REH cell (cell line): ENCODE measurements around a stretch of chr11.

GRCh38 chr11:12781667-12782427, 107.6 kb downstream of the TEAD1 start:
- PRO-cap, result no peak

GRCh38 chr11:12816005-12816626, 141.9 kb downstream of the TEAD1 start:
- PRO-cap, result no peak

DNA sequence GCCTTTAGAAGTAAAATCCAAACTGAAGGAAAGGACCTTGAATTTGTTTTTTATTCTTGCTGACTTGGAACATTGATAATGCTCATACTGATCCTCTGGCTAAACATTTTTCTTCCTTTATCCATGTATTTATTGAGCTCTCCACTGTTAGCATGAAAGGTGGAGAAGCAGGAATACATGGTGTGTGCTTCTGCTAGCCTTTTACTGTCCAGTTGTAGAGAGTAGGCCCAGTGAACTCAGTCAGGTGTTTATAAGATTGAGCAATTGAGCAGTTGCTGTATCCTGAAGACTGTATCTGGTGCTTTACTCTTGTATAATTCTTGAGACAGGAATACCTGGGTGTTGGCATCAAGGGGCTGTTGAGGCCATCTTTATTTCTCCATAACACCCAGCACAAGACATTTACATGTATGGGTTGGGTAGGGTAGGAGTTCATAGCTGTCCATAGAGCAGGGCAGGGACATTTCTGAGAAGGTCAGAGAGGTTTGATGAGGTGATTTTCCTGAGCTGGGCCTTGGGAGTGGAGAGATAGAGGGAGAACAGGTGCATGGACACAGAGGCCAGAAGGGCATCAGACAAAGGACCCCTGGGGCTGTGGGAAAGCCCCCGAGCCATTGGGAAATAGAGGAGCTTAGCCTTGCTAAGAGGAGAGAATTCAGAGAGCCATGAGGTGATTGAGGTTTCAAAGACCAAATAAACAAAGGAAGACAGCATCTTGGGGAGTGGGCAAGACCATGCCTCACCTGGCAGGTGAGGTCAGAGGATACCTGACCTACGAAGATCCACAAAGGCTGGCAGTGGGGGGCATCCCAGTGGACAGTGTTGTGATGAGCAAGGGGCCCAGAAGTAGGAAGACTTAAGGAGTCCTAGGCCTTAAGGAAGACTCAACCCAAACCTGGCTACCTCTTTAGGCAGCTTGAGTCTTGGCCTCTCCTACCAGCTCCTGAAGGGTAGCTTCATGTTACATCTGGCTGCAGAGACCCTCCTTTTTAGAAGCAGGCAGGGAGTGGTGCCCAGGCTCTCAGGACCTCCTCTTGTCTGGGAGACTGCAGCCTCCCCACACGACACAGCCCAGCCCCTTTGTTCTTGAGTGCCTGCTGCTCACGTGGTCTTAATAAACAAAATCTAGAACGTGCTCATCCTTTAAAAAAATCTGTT, 155.7 kb downstream of the TEAD1 start:
- PRO-cap, result no peak

DNA sequence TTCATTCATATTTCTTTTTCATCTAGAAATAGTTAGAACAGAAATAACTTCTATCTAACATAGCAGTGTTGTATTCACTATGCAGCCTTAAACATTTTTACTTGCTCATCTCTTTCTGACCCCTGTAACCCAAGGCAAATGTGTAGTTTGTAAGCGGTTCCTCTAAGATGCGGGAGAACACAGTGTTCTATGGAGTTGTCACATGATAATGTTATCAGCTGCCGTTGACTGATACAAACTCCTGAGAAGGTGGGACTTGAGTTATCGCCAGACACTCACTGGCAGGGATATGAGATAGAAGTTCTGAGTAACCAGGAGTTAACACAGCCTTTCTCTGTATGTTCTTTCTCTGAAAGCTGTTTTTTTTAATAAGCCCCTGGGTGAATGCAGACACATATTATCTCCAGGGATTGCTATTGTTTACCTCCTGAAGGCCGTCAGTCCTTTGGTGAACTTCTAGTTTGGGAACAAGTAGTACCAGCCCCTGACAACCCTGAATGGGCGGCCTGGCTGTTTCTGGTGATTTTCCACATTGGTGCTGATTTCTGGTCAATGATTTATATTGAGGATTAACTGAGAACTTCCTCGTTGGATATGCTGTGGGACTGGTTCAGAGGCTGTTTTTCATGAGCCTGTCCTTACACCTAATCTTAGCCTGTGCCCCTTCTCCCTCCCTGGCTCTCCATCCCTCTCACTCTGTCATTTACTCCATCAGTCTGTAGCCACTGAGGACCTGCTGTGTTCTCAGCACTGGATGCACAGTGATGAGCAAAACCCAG, 155.3 kb upstream of the RASSF10 start:
- PRO-cap, result no peak

DNA sequence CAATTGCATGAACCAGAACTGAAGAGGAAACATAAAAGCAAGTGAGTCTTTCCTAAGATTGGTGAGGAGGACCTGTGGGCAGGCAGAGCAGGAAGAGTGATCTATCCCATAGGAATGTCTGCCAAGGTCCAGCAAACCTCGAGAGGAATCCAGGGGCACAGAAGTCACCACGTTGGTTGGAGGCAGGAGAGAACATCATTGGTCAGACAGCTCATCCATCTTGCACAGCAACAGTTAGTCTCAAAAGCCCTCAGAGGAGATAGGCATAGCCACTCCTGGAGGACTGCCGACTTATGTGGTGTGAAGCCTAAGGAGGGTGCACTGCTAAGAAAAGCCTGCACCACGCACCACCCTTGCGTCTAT, 109.0 kb downstream of the RASSF10 start:
- PRO-cap, result no peak

DNA sequence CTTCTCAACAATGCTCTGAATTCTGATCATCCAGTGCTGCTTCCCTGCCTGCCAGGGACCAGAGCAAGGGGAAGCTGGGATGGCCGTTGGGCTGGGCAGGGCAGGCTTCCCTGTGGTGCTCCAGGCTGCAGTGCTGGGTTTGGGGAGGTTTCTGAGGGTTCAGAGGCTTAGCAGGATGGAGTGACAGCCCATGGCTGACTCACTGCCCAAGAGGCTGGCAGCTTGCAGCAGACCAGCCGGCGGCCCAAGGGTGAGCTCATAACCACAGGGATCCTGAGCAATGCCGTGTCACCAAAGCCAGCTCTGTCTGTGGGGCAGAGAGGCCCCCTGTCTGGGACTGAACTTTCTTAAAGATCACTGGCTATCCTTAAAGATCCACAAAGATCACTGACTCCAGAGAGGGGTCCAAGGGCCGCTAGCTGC, 61.2 kb upstream of the BMAL1 start:
- PRO-cap, result no peak

GRCh38 chr11:13276461-13277570, 774 bp upstream of the BMAL1 start:
- PRO-cap, result bidirectional peak, plus-strand start at chr11:13277814, minus-strand start at chr11:13277403

- PRO-cap, result no peak
Observed at GRCh38 chr11:13305998-13306221, 28.3 kb downstream of the BMAL1 start.

DNA sequence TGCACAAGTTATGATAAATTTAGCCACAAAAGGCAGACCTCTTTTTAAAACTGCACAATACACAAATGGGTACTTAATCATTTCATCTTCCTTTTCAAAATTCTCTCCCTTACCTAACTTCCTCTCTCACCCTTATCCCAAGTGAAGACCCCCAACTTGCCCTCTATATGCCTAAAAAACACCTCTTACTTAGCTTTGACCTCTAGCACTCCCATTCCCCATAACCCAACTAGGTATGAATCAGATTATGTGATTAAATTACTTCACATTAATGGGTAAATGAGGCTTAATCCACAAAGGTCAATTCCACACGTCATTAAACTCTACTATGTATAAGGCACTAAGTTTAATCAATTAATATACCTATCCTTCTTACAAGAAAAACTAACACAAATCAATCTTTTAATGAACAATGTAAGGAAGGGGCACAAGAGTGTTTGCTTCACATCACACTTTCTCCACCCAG, 2.8 kb downstream of the BTBD10 start:
- PRO-cap, result no peak

DNA sequence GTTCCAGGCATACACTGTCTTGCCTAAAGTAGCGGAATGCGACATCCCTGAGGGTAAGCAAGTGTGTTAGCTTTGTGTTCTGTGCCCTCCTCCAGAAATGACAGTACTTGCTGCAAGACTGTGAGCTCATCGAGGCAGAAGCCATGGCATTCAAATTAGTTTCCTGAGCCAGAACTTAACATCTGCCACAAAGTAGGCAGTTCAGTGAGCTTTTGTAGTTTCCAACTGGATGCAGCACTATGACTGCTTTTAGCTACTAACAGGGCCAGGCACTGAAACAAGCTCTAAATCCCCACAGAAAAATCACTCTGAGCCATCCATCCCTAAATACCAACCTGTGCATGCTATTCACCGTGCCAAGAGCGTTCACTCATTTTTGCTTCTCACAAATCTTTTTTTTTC, 1.2 kb upstream of the FAR1 start:
- PRO-cap, result no peak

- PRO-cap, result bidirectional peak, plus-strand start at chr11:13924280, minus-strand start at chr11:13924179
Observed at GRCh38 chr11:13923772-13924578, 38.5 kb upstream of the SPON1 start.

GRCh38 chr11:14271229-14272073, 87.5 kb downstream of the RRAS2 start:
- PRO-cap, result unidirectional peak, minus-strand start at chr11:14271295

DNA sequence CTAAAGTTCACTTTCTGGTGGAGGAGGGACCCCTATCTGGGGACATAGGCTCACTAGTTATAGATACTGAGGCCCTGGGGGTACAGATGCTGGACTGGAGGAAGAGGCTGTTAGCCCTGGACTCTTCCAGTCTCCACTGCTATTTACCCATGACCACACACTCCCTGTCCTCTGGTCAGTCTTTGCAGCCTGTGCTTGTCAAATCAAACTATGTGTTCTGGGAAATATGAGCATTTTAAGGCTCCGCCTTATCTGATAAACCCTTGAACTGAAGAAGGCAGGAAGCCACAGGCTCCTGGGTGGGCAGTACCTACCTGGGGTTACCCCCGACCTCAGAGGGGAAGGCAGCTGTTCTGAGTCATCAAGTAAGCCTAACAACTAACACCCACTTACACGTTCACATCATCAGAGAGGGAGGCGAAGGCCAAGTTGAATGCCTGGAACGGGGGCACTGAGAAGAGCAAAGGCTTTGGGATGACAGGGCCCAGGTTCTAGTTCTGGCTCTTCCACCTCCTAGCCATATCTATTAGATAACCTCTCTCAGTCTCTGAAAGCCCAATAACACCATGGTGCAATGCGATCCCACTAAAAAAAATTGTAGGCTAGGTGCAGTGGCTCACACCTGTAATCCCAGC, 56.2 kb upstream of the RRAS2 start:
- PRO-cap, result no peak

DNA sequence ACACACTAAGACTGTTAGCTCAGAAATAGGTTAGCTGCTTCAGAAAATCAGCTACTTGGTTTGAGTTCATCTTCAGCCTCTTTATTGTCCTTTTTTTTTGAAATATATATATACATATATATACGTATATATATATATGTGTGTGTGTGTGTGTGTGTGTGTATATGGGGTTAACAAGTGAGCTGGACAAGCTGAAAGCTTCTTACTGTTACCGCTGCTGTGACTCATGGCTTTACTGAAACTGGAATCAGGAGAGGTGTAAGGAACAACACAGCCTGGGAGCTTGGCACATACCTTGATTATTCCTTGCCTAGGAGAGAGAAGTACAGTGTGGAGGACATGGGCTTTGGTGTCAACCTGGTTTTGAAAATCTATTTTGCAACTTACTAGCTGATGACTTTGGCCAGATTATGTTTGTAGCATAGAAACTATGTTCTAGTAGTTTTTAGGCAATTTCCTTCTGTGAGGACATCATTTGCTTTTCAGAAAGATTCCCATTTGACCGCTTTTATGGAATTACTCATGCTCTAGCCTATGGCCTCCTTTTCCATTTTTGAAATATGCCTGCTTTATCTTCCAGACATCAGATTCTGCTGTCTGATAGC, 25.9 kb upstream of the PDE3B start:
- PRO-cap, result no peak

DNA sequence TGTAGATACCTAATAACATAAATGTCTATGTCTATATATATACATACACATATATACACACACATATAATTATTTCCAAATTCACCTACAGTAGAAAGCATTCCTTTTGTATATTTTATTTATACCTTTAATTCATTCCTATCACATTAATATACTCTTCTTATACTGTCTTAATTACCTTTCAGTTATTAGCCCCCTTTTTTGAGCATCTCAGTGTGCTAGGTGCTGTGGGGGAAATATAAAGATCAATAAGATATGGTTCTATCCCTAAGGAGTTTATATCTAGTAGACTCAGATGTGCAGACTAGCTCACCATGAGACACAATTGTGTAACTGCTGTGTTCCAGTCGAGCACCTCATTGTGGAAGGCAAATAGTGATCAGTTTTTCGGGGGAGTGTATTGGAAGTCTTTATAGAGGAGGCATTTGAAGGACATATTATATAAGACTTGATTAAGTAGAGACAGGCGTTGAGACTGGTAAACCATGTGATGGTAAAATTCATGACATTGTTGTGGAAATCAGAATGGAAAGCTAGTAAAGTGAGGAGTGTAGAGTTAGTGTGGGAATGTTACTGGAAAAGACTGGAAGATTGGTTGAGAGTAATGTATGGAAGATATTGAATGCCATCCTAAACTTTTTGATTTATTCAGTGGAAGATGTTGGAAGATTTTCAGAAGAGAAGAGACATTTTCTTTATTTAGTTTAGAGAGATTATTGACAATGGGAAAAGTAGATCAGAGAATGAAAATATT, 11.9 kb downstream of the PDE3B start:
- PRO-cap, result no peak

GRCh38 chr11:14863463-14864007, 28.5 kb downstream of the CYP2R1 start:
- PRO-cap, result no peak

GRCh38 chr11:14905184-14906365, 13.5 kb upstream of the CYP2R1 start:
- PRO-cap, result bidirectional peak, plus-strand start at chr11:14905392, minus-strand start at chr11:14905384; bidirectional peak, plus-strand start at chr11:14905606, minus-strand start at chr11:14905560; unidirectional peak, minus-strand start at chr11:14906010

DNA sequence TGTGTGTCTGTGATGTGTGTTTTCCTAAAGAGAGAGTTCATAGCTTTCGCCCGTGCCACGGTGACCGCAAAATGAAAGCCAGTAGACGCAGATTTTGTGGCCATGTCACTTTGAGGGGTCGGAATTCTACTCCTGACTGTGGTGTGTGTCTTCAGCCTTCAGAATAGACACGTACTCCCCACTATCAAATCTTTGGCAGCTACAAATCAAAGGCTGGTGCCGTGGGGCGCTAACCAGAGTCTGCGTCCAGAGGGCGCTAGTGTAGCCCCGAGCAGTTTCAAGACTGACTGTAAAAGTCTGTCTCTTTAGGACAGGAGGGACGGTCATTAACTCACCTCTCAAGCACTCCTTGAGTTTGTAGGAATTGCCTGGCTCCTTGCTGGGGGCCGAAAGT, 2.5 kb upstream of the CALCA start:
- PRO-cap, result no peak

GRCh38 chr11:15074429-15075403, 1.3 kb downstream of the CALCB start:
- PRO-cap, result no peak

GRCh38 chr11:15145573-15145914, 30.8 kb downstream of the INSC start:
- PRO-cap, result no peak